SJCRH30 (cell line): ENCODE results near the genes HSPH1 and N4BP2L2.

GRCh38 chr13:30313238-30313688 is 5.9 kb upstream of the KATNAL1 start:
- RAMPAGE, long total RNA = no peak

GRCh38 chr13:30331229-30331864 is 24.0 kb upstream of the KATNAL1 start:
- RAMPAGE, long total RNA = no peak

GRCh38 chr13:30371439-30372524 is 50.5 kb upstream of the UBE2L5 start:
- RAMPAGE, long total RNA = no peak

DNA sequence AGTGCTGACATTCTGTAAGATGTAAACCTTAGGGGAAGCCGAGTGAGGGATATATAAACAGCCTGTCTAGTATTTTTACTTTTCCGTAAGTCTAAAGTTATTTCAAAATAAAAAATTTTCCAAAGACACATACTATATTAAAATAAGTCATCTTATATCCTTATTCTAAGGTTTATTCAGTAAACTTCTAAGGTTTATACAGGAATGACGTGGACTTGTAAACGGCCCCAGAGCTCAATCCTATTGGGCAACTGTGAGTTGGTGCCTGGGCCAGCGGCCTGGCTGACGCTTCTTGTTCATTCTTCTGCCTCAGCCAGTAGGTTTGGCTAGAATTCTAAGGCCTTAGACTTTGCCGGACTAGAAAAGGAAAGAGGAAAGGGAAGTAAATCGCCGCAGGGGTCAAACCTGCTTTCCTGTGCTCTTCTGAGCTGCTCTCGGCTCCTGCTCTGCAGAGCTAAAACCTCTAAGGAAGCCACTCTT is 33.6 kb upstream of the UBE2L5 start:
- RAMPAGE, long total RNA = no peak

DNA sequence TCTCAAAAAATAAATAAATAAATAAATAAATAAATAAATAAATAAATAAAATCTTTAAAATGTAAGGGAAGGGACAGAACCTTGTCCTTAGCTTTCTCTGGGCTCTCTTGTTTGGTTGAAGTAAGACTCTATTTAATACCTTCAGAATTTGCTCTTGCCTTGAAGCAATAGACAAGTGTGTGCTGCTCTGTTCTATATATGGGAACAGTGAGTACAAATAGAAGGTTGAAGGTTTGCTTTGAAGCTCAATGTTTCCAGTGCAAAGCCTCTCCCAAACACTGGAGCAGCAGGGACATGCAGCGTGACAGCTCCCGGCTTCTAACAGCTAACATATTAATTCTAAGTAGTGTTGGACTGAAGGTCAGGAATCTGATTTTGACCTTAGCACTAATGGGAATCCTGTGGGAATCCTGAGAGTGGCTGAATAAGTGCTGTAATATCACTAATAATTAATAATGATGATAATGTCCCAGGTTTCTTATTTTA is 16.9 kb upstream of the UBE2L5 start:
- RAMPAGE, long total RNA = no peak

GRCh38 chr13:30441227-30441721 is 19.0 kb downstream of the UBE2L5 start:
- RAMPAGE, long total RNA = no peak

- RAMPAGE, long total RNA = no peak
Observed at GRCh38 chr13:30548022-30548515, 69.7 kb upstream of the USPL1 start.

DNA sequence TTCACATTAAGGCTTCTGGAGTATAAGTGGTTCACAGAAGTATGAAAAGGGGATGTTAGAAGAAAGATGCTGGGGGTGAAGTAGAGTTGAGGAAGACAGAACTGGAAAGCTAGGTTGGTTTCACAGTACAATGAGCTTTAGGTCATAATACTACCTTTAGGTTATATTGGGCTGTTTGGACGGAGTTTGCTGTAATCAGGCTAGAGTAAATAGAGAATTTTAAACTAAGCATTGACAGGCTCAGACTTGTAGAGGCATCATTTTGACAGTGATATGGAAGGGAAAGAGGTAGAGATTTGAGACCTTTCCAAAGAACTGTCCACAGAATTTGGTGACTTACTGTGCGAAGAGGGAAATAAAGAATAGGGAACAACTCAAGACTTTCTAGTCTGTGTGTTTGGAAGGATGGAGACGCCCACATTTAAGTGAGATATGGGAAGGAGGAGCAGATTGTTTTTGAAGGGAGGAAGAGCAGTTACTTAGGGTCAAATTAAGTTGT is 1.0 kb downstream of the USPL1 start:
- RAMPAGE, long total RNA = no peak

DNA sequence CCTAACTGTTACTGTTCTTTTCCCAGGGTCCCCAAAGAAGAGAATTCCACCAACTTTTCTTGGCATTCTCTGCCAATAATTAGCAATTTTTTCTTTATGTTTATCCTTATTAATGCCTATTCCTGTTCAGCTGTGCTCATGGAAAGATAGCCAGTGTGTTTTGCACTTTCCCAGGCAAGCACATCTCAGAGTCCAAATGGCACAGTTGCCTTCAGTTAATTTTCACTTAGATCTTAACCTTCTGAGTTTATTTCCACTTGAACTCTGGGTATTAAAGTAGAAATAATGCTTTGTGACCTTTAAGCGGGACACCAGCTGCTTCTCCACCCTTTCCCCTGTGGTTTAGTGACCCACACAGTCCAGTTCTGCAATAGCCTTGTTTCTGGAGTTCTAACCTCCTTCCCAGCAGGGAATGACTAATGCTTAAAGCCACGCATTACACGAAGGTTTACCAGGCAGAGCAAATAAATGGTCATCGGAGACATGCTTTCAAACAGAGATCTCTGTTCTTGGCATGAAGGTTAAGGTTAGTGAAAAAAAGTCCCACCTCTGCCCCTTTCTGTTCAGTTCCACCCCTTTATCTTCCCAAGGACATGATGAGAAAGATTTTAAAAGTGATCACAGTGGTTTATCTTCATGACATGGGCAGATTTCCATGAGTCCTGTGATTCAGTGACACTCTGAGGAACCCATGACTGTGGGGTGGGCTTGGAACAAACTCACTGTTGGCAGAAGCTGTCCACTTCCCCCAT is 25.3 kb upstream of the MEDAG start:
- RAMPAGE, long total RNA = no peak

DNA sequence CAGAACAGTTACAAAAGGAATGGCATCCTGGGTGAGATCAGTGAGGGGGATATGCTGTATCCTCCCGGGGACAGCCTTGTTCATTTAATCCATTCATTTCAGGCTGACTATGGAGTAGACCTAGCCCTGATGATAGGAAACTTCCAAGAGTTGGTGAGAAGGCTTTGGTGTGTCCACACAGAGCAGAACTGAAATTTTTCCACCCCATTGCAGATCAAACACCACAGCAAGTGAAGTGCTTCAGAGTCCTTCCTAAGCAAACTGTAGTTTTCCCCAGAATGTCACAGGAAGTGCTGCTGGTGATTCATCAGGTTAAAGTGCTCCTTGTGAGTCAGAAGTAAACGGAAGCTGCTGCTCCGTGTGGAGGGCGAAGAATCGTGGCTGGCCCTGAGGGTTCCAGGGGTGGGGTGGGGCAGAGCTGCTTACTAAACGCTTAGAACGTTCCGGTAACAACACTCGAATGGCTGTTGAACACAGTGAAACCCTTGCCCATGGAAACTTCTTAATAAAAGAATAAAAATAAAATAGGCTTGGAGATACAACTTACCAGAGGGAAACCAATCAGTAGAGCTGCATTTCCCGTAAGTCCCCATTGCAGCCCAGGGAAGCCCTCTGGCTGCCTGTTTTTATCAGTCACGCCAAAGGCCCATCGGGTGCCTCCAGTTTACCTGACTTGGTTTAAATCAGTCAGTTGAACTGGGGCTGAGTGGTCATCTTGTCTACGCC is 113.3 kb downstream of the TEX26 start:
- RAMPAGE, long total RNA = no peak

GRCh38 chr13:31161286-31162096 is at the start of gene HSPH1:
Gene HSPH1 (minus strand): TSS chr13:31161904.
- RAMPAGE, long total RNA = no peak

GRCh38 chr13:31201051-31201318 is 1.2 kb downstream of the B3GLCT start:
- RAMPAGE, long total RNA = no peak

- RAMPAGE, long total RNA = no peak
Observed at GRCh38 chr13:31807144-31807662, 67.9 kb downstream of the RXFP2 start.

- RAMPAGE, long total RNA = no peak
Observed at GRCh38 chr13:32537602-32537834, 1.1 kb downstream of the N4BP2L2 start.

DNA sequence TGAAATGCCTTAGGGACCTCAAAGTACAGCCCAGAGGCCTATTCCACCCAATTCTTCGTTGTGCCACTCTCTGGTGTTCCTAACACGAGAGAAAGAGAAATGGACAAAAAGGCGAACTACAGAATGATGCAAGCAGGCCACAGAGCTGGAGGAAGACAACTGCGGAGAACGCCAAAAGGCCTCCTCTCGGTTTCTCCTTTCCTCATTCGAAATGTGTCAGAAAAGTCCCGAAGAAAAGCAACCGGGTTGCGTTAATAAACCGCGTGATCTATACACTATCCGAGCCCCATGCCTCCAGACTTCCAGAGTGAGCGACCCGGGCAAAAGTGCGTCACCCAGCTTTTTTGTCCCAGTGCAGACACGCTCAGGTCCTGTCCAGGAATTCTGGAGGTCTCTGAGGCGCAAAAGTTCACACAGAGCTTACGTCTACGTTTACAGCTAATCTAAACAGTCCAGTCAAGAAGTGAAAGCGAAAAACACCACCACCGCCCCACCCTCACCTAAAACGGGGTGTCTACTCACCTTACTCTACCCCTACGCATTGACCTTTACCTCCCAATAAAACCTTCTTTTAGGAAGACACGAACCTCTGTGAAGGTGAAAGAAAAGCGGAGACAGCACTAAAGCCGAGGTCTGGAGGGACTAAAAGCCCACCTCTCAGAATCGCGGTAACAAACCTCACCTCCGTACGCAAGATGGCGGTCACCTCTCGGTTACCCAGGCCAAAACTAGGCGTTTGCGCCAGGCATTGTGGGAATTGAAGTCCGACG is at the start of gene N4BP2L2:
TSS of gene N4BP2L2 (minus strand) at position 700 of the 770 bp plus-strand sequence.
- RAMPAGE, long total RNA = start-site peak on the minus strand centred at position 682 of the sequence, 46 bp wide, 1,430 and 230 reads in 2 replicates

DNA sequence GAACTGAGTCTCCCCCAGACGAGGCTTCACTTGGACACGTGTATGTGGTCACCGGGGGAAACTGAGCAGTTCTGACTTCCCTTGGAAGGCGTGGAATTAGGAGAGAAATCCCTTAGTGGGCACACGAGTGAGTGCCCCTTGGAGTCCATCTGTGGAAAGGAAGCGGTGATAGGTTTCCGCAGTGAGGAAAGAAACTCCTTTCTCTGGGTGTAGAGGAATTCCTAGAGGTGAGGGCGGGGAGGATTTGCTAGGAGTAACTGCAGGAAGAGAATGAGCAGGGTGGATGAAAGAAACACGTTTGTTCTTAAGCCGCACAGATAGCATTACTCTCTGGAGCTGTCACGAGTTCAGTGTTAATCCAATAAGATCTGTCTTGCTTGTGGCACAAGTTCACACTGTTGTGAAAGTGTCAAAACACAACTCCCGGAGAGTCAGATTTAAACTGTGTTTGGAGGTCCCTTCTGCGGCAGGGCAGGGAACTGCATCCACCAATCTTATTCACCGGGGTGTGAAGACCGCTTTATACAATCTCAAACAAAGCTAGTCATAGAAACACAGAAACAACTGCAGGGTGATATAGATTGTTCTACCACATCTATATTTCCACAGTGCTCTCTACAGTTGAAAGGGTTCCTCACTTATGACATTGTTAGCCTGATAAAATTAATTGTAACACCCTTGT is 1.3 kb downstream of the KL start:
- RAMPAGE, long total RNA = no peak

DNA sequence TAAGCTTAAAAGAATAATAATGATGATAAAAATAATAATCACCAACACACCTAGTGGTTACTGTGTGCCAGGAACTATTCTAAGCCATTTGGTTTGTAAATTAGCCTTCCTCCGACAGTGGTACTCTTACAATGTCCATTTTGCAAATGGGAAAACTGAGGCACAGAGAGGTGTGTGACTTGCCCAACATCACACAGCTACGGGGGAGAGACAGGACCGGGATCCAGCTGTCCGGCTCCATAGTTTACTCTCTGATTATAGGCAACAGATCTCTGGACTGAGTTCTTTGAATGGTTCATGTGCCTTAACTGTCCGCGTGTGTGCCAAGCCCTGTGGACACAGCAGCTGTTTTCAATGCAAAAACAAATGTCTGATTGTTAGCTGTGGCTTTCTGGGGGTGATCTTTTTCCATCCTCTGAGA is 94.0 kb downstream of the KL start:
- RAMPAGE, long total RNA = no peak

- RAMPAGE, long total RNA = no peak
Observed at GRCh38 chr13:33228109-33228612, 57.4 kb downstream of the STARD13 start.

DNA sequence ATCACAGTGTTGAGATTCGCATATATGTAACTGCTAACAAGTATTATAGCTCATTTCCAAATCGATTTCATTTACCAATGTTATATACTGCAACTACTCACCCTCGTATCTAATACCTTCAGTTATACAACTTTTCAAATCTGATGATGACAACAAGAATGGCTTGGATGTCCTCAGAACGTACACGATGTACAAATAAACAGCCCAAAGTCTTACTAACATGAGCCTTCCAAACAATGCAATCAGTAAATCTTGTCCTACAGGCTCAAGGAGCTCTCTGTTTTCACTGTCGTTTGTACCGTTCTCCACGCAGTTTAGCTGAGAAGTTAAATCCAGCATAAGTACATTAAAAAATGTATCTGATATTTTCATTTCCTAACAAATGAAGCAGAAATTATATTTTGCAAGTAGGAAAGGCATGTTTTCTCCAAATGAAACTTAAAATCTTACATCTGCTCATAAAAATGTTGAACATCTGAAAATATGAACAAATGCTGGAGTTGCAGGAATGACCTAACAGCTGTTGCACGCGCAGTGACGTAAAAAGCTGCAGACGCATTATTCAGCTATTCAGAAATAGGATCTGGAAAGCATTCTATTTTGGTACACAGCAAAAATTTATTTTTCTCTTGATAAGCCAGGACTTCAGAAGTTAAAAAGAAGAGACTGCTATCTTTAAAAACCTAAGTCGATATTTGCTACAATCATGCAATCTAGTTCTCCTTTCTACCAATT is 36.7 kb upstream of the STARD13 start:
- RAMPAGE, long total RNA = no peak

DNA sequence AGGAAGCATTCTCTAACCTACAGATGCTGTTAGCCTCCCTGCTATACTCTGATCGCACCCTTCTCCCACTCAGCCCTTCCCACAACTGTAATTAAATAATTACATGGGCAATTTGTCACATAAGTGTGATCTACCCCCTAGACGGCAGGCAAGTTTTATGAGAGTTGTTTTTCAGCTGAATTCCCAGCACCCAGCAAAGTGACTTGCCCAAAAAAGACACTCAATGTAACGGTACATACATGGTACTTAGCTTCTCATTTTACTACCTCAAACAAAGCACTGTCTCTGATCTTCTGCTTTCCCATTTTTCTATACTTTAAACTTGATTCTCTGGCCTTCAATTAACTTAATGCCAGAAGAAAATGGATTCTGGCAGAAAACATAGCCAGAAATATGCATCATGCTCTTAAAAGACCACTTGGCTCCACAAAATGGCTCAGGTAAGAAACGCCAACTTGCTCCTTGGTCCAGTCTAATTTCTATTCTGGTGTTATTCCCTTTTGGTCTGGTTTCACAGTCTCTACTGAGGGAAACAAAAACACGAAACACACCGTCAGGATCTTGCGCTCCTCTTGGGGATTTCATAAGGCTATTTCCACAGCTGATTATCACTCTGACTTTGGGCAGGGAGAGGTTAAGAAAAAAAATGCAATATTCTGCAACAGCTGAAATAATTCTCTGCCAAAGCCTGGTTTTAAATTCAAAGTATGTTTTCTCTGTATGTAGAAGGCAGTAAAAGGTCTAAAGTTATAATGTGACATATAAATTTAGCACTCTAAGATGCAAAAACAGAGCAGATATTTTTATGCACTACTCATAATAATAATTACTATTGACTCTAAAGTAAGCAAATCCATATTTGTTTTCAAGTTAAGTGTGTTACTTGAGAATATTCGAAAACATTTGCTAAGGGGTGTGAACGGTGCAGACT is 38.1 kb upstream of the STARD13 start:
- RAMPAGE, long total RNA = no peak